A549 (cell line): ENCODE measurements around a stretch of chr22.

GRCh38 chr22:38816725-38817051 is 22.7 kb upstream of the DNAL4 start:
- PRO-cap, result no peak
CAGE:
- cytosol, long polyA plus RNA, result no peak
- long polyA plus RNA, result no peak
- nucleus, long polyA plus RNA, result no peak

DNA sequence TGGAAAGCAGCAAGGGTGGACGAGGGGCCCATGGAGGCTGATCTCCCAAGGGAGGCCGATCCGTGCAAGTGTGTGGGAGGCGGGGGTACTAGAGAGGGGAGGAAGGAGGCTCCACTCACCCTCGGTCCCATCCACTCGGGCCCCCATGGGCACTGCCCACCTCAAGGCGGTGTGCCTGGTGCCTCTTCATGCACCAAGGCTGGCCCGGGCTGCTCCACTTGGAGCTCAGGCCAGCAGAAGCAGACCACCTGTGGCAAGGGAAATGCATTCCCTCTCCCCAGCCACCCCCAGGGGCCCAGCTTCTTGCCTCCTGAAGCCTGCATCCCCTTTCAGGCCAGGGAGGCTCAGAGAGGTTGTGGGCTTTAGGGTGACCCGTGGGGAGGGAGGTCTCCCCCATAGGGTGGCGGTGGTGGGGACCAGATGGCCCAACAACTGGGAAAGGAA is 8.6 kb downstream of the CBX6 start:
- PRO-cap, result no peak
CAGE:
- cytosol, long polyA plus RNA, result no peak
- long polyA plus RNA, result no peak
- nucleus, long polyA plus RNA, result no peak

DNA sequence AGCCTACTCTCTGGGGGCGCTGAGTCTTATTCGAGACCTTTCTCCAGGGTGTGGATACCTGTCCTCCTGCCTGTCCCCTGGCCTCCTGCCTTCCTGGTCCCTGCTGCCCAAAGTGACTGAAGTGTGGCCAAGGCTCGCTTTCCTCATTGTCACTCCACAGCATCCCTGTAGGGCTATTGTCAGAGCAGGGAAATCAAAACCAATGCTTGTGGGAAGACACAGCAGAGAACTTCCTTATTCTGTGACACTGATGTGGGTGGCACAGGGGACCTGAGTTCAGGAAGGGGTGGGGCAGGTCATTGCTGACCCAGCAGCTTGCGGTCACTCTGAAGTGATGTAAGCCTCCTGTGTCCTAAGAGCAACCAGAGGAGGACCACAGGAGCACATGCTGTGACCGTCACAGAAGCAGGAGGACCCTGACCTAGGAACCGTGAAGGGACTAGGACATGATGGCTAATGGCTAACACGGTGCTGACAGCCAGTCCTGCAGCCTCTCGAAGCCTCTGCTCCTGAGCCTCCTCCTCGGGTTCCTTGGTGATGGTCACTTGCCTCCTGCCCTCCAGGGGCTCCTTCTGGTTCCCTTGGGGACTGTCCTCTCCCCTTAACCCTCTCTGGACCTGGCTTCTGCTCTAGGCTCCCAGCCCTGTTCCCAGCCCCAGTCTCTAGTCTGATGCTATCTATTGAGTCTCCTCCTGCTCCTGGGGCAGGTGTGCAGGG is 10.4 kb downstream of the APOBEC3A start:
- PRO-cap, result no peak
CAGE:
- cytosol, long polyA plus RNA, result no peak
- long polyA plus RNA, result no peak
- nucleus, long polyA plus RNA, result no peak

GRCh38 chr22:39018192-39019131 is 2.5 kb upstream of the APOBEC3D start:
- PRO-cap, result no peak
CAGE:
- cytosol, long polyA plus RNA, result no peak
- long polyA plus RNA, result no peak
- nucleus, long polyA plus RNA, result no peak

GRCh38 chr22:39087448-39088405 is 9.3 kb upstream of the APOBEC3H start:
- PRO-cap, result no peak
CAGE:
- cytosol, long polyA plus RNA, result no peak
- long polyA plus RNA, result no peak
- nucleus, long polyA plus RNA, result no peak

DNA sequence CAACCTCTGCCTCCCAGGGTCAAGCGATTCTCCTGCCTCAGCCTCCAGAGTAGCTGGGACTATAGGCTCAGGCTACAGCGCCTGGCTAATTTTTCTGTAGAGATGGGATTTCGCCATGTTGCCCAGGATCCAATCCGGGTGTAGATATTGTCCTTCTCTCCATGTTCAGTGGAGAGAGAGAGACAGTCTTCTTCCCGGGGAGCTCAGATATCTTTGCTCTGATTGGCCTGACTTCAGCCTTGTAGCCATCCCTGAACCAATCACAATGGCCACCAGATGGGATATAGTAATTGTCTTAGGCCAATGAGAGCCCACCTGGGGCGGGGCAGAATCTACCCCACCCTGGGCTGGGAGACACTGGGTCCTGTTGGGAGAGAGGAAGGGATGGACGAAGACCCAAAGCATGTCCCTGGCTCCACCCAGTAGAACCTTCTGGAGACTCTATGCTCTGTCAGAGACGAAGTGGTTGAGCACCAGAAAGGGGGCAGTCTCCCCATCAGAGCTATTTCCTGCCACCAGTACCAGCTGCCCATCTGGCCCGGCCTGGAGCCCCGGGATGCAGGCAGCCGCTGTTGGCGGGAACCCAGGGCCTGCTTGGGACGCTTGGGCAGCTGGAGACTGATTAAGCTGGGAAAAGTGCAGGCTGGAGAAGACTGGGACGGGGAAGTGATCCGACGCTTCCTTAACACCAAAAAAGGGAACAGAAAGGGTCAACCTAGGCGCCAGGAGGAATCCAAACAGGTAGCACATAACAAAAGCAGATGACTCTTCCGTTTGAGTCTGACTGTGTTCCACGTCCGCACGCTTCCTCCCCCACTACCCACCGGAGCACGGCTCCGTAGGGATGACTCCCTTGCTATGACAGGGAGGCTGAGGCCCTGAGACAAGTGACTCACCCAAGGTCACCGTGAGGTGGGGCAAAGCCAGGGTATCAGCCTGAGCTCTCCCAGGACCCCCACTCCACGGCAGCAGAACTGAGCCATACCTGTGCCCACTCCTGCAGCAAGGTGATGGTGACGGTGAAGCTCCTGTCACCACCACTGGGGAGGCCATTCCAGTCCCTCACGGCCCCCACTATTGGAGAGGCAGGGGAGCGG is 31.7 kb upstream of the CBX7 start:
- PRO-cap, result no peak
CAGE:
- cytosol, long polyA plus RNA, result no peak
- long polyA plus RNA, result no peak
- nucleus, long polyA plus RNA, result no peak

DNA sequence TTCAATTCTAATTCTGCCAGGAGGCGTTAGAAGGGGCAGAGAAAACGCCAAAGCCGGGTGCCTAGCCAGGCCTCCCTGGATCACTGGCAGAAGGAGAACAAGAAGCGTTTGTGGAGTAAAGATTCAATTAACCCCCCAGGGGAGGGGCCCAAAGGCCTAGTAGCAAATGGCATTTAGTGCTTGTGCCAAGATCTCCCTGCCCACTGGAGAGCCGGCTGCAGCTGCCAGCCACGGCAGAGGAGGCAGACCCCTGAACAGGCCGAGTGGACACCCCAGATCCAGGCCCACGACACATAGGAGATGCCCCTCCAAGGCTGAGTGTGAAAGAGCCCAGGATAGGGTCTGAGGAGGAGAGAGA is 7.0 kb downstream of the PDGFB start:
- PRO-cap, result no peak
CAGE:
- cytosol, long polyA plus RNA, result no peak
- long polyA plus RNA, result no peak
- nucleus, long polyA plus RNA, result no peak

GRCh38 chr22:39299670-39300853 is 19.4 kb downstream of the RPL3 start:
- PRO-cap, result no peak
CAGE:
- cytosol, long polyA plus RNA, result no peak
- long polyA plus RNA, result no peak
- nucleus, long polyA plus RNA, result no peak

DNA sequence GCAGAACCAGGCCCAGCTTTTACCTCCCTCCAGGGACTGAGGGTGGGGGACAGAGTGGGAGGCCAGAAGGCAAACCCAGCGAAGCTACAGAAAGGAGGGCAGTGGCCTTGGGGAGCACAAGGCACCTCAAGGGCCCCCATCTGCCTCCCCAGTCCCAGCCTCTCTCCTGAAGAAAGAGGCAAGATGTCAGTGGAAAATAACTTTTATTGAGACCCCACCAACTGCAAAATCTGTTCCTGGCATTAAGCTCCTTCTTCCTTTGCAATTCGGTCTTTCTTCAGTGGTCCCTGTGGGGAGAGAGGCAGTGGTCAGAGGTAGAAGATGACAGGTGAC is 6.8 kb downstream of the RPL3 start:
- PRO-cap, result no peak
CAGE:
- cytosol, long polyA plus RNA, result no peak
- long polyA plus RNA, result no peak
- nucleus, long polyA plus RNA, result no peak

DNA sequence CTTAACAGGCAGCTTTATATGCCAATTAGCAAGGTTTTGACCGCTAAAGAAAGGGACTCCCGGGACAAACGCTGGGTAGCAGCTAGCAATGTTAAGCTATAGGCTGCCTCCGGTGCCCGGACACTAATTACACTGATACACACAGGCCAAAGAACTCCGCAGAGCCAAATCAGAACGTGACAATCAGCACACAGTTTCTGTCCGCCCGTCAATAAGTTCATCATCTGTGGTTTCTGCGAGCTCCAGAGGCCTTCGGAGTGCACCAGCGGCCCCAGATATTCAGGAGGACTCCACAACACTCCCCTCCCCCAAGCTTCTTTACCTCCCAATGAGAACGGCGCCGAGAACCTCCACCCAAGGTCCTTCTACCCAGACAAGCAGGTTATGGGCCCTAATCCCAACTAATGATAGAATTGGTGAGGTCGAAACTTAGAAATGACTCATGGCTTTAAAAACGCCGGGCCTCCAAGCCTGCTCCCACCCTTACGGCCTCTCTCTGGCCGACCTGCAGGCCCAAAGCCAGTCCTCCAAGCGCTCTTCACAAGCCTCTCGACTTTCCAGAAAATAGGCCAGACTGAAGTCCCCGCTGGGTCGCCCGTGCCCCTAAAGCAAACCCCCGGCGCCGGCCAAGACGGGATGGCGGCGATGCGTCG is 412 bp downstream of the RPL3 start:
- PRO-cap, result no peak
CAGE:
- cytosol, long polyA plus RNA, result no peak
- long polyA plus RNA, result no peak
- nucleus, long polyA plus RNA, result no peak

- PRO-cap, result no peak
CAGE:
- cytosol, long polyA plus RNA, result no peak
- long polyA plus RNA, result no peak
- nucleus, long polyA plus RNA, result no peak
Observed at GRCh38 chr22:39388600-39389035, 11.0 kb upstream of the TAB1 start.

DNA sequence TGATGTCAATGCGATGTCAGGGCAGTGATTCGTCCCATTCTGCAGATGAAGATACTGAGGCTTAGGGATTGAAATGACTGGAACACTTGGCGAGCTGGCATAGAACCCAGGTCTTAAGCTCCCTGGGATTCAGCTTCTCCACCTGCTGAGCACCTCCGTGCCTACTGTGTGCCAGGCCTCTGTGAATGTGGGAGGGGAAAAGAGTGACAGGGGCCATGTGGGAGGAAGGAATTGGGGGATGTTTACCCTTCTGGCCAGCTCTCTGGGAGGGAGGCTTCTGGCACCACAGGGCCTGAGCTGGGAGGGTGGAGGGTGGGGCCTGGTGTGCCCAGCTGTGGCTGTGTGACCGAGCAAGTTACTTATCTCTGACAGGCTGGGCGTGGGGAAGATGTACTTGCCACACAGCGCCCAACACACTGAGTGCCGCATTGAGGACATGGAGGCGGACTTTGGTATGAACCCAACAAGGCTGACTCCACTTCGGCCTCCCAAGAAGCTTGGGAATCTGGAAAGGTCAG is 2.6 kb upstream of the MGAT3 start:
- PRO-cap, result no peak
CAGE:
- cytosol, long polyA plus RNA, result no peak
- long polyA plus RNA, result no peak
- nucleus, long polyA plus RNA, result no peak

DNA sequence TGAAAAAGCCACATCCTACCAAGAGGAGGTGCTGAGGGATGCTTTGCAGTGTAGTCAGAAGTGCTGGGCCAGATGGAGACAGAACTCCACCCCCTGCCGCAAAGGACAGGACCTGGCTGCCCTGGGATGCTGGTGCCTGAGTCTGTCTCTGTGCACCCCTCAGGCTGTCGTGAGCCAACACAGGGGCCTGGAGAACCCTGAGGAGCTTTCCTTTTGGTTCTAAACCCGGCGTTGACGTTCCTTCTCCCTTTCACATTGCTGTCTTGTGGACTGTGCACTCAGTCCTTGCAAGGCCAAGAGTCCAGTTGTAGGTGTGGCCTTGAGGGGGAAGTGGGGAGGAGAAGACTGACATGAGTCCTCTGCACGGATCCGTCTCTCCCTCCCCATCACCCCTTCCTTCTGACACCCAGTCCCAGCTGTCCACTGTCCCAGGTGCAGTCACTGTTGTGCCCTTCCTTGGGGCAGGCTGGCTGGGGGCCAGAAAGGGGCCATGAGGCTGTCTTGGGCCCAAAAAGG is 12.6 kb upstream of the MIEF1 start:
- PRO-cap, result no peak
CAGE:
- cytosol, long polyA plus RNA, result no peak
- long polyA plus RNA, result no peak
- nucleus, long polyA plus RNA, result no peak

DNA sequence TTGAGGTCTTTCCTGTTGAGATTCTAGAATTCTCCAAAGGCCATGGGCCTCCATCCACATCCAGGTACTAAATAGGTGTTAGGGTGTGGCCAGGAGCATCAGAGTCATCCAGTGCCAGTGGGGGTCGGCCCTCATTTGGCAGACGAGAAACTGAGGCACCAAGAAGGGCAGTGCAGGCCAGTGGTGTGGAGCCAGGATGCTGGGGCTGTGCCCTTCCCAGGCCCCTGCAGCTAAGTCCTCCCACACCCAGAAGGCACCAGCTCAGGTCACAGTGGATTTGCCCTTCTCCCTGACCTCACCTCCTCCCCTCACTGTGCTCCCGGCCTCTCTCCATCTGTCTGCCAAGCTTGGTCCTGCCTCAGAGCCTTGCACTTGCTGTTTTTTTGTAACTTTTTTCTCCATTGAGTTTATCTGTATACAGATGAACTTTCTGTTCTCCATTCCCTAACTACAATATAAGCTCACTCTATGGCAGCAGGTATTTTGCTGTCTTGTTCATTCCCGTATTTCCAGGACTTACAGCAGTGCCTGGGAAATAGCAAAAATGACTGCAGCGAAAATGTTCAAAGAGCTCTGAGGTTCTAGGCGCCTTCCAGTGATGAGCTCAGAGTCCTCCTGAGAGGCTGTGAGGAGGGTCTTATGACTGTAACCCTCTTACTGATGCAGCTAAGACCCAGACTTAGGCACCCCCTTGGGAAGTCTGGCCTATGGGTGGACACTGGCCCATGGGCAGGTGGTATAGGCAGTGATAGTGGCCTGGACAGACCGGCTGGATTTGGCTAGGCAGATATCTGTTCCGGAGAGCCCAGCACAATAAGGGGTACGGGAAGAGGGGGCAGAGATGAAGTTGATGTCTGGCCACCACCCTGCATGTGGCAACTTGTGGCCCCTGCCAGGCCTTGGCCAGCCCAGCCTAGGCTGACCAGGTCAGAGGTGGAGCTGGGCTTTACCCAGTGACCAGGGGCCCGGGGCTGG is 4.4 kb downstream of the ATF4 start:
- PRO-cap, result no peak
CAGE:
- cytosol, long polyA plus RNA, result no peak
- long polyA plus RNA, result no peak
- nucleus, long polyA plus RNA, result no peak

DNA sequence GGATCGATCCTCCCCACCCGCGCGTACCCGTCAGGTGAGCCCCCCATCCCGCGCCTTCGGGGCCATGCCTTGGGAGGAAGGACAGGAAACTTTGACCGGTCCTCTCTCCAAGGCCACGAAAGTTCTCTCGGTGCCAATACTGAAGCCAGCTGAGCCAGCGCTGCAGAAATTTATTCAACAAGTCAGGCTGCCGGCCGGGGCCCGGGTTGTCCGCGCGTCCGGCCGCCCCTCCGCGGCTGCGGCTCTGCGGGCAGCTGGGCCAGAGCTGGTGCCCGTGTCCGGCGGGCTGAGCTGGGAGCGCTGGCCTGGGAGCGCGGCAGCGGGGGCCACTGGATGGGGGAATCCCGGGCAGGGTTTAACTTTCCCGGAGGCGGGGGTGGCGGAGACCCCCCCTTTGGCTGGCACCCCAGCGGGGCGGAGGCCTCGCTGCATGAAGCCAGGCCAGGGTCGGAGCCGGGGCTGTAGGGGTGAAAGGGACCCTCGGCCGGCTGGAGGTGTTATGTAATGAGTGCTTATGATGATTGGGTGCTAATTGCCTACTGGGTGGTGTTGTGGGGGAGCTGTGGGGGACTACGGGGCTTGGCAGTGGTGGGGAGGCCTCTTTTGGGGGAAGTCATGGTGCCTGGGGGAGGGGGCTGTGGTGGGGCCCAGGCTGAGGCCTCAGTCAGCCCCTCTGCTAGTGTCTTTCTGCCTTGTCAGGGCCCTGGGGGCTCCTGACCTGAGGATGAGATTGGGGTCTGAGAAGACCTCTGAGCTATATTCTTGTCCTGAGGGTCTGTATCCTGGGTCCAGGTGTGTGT is 12.2 kb upstream of the CACNA1I start:
- PRO-cap, result no peak
CAGE:
- cytosol, long polyA plus RNA, result no peak
- long polyA plus RNA, result no peak
- nucleus, long polyA plus RNA, result no peak

DNA sequence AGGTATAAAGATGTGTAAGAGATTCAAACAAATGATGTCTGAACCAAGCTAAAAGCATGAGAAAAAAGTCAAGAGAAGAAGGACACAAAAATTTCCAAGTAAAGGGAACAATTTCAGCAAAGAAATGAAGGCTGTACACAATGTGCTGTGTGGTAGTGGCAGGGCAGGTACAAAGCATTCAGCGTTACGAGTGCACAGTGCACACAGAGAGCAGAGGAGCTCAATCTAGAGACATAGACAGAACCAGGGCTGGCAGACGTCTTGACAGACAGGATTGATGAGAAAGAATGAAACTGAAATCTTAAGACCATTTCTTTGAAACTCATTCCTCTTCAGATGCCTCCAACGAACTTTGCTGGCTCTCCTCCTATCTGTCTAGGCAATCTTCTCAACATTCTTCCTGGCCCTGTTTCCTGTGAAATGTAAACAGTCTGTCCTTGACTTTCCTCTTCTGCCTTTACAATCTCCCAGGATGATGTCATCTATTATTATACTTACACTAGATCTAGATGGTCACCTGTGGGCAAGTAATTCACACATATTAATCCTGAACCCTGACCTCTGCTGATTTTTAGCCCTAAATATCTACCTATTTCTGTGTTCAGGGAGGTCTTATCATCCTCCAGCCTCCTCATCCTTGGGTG is 119.6 kb downstream of the ENTHD1 start:
- PRO-cap, result no peak
CAGE:
- cytosol, long polyA plus RNA, result no peak
- long polyA plus RNA, result no peak
- nucleus, long polyA plus RNA, result no peak

GRCh38 chr22:39898886-39899575 is 1.9 kb upstream of the GRAP2 start:
- PRO-cap, result no peak
CAGE:
- cytosol, long polyA plus RNA, result no peak
- long polyA plus RNA, result no peak
- nucleus, long polyA plus RNA, result no peak

GRCh38 chr22:39937601-39938141 is 22.5 kb upstream of the TMA7B start:
- PRO-cap, result no peak
CAGE:
- cytosol, long polyA plus RNA, result no peak
- long polyA plus RNA, result no peak
- nucleus, long polyA plus RNA, result no peak

DNA sequence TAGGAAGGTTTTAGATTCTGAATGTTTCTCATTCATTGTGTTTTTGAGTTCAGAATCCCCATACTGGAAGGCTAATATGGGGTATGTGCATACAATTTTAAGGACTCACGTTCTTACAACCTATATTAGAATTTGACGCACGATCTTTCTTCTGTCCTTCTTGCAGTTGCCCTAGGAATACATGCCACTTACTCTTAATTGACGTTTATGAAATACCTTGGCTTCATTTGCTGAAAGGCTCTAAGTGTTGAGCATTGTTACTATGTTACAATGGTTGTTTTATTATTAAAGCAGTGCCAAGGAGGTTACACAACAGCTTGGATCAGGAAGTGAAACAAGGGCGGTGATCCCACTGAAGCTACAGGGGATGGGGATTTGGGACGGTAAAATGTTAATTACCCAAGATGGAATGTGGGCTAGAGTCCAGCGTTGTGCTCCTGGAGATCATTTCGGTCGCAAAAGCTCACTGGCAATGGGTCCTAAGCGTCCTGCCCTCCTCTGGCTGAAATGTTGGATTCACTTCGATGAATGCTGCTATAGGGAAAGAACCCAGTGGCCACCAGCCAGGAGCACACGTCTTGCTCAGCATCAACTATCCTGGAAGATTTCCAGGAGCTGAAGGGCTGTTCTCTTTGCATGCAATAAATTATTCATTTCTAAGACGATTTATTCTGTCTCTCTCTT is 48.3 kb downstream of the FAM83F start:
- PRO-cap, result no peak
CAGE:
- cytosol, long polyA plus RNA, result no peak
- long polyA plus RNA, result no peak
- nucleus, long polyA plus RNA, result no peak

- PRO-cap, result no peak
CAGE:
- cytosol, long polyA plus RNA, result no peak
- long polyA plus RNA, result no peak
- nucleus, long polyA plus RNA, result no peak
Observed at GRCh38 chr22:40050098-40050661, 55.4 kb downstream of the FAM83F start.